Esophagus squamous epithelium (tissue), 4 donors: ENCODE results near the gene SSR1.

GRCh38 chr6:5447476-5448122, 186.3 kb downstream of the FARS2 start:
- PRO-cap = no peak
- RAMPAGE, long total RNA, 4 experiments = no peak in any of the 4 experiments

- PRO-cap = no peak
- RAMPAGE, long total RNA, 4 experiments = no peak in any of the 4 experiments
These were observed 282.8 kb downstream of the NRN1 start for GRCh38 chr6:5723675-5724663.

DNA sequence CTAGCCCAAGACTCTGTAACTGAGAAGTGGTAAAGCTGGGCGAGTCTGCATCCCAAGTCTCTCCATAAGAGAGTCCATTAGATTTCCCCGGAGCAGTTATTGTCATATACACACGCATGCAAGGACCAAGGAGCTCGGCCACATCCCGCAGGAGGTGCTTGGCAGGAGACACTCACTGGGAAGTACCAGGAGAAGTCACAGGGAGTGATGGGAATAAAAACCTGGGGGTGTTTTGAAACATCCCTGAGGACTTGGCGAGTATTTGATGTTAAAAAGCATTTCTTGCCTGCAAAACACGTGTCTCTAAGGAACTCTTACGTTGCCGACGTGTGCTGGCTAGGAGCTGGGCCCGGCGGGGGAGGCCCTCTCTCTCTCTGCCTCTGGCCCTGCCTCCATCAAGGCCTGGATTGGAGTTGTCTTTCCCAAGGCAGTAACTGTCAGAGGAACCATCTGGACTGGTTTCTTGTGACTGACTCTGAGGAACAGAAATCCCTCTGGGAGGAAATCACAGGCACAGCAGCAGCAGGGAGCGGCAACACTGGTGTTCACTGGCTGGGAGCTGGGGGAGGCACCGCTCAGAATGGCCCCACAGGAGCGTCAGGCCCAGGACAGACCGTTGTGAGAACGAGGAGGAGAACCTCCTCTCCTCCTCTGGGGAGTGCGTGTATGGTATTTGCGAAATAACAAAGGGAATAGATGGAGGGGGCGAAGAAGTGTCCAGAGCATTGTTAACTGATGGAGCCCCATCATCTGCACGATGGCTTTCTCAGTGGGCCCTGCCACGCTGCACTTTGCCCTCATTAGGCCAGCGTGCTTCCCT, 244.2 kb downstream of the NRN1 start:
- PRO-cap = no peak
- RAMPAGE, long total RNA, 4 experiments = no peak in any of the 4 experiments

GRCh38 chr6:5764252-5764983, 242.3 kb downstream of the NRN1 start:
- PRO-cap = no peak
- RAMPAGE, long total RNA, 4 experiments = no peak in any of the 4 experiments

- PRO-cap = unidirectional peak, minus-strand start at chr6:5892290; unidirectional peak, minus-strand start at chr6:5892423
- RAMPAGE, long total RNA, 4 experiments = no peak in any of the 4 experiments
These were observed 114.5 kb downstream of the NRN1 start for GRCh38 chr6:5892057-5892796.

DNA sequence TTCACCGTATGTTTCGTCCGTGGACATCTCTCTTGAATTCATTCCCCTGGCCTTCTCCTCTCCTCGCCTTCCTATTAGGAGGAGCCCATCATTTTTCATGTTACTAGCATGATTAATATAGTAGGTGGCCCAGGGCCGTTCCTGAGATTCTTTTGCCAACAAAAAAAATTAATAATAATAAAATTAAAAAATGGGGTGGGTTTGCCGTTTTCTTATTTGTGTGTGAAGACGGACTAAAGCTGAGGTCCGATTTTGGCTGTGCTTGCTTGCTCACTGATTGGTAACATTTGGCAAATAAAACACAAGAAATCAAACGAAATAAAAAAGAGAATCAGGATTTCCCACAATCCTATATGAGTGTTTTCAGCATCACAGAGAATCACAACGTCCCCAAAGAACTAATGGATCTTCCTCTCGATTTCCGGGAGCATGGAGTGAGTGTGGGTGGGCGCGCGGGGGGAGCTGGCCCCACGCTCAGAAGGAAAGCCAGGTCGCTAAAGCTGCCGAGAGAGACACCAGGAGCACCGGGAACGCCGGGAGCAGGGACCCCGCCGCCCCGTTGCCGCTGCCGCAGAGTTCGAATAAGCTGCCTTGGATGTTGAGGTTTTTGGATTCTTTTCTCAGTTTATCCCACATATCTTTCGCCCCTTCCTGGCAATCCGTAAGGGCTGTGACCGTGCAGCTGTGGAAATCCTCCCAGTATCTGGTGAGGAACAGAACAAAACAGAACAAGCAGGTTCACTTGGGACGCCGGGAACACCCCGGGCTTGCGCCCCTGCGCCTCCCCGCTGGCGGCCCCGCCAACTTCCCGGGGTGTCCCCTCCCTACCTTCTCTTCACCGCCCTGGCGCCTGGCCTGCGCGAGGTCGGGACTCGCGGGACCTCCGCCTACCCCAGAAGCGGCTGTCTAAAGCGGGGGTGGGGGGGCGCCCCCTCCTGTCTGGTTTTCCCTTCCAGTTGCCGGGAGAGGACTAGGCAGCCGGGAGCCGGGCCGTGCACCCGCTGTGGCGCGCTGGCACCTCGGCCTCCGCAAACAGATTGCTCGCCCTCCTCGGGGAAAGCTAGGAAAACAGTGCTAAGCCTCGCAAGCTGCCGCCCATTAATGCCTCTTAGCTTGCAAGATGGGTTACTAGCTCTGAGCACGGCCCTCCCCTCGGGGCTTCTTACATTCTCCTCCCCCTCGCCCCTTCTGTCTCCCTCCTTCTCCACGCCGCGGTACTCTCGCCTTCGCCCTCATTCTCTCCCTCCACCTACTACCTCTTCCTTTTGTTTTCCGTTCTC, 7.8 kb downstream of the NRN1 start:
- PRO-cap = bidirectional peak, plus-strand start at position 969 of the sequence, minus-strand start at position 840 of the sequence
- RAMPAGE, long total RNA, 4 experiments = no peak in any of the 4 experiments

- PRO-cap = no peak
- RAMPAGE, long total RNA, 4 experiments = start-site peak on the minus strand in 1 of 4 experiments, at chr6:6190075-6190185 at its widest, 8 reads per replicate
These were observed 130.4 kb downstream of the F13A1 start for GRCh38 chr6:6189824-6190699.

- PRO-cap = no peak
- RAMPAGE, long total RNA, 4 experiments = no peak in any of the 4 experiments
These were observed 75.4 kb upstream of the F13A1 start for GRCh38 chr6:6395896-6396191.

- PRO-cap = no peak
- RAMPAGE, long total RNA, 4 experiments = no peak in any of the 4 experiments
These were observed 69.0 kb downstream of the LY86 start for GRCh38 chr6:6657476-6657903.

DNA sequence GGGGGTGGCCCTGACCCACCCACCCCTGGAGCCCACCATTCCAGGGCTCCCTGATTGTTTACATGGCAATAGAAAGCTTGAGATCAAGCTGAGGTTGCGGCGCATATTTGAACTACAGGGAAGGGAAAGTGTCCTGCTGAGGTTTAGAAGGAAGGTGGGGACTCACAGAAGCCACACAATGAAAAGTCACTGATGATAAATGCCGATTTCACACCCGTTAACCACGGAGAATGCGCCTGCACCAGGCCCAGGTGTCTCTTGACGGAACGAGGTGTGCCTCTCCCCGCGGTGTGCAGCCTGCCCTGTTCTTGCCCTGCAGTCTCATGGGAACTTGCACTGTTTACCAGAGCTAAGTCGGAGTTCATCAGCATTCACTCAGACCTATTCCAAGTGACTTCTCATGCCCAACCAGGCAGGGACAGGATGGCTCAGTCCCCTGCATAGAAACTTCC, 90.3 kb downstream of the LY86 start:
- PRO-cap = no peak
- RAMPAGE, long total RNA, 4 experiments = no peak in any of the 4 experiments

GRCh38 chr6:6724182-6725175, 136.0 kb downstream of the LY86 start:
- PRO-cap = bidirectional peak, plus-strand start at chr6:6724359, minus-strand start at chr6:6724071; bidirectional peak, plus-strand start at chr6:6724422, minus-strand start at chr6:6724419; unidirectional peak, plus-strand start at chr6:6724789; unidirectional peak, plus-strand start at chr6:6724835
- RAMPAGE, long total RNA, 4 experiments = no peak in any of the 4 experiments

DNA sequence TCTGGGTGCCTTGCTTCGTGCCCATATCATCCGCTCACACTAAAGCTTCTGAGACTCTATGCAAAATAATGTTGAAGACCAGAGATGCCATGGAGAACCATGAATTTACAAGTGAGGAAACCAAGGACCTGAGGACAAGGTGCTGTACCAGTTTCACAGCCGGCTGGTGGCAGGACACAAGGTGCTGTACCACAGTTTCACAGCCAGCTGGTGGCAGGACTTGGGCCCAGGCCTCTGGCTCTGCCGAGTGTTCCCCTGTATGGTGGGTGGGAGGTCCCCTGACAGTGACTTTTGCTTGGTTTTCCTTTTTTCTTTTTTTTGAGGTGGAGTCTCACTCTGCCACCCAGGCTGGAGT, 212.4 kb downstream of the LY86 start:
- PRO-cap = no peak
- RAMPAGE, long total RNA, 4 experiments = start-site peak on the minus strand in 1 of 4 experiments, centred at position 228 of the sequence, 6 reads per replicate

- PRO-cap = unidirectional peak, minus-strand start at chr6:7086667
- RAMPAGE, long total RNA, 4 experiments = no peak in any of the 4 experiments
These were observed 21.3 kb upstream of the RREB1 start for GRCh38 chr6:7086501-7086842.

DNA sequence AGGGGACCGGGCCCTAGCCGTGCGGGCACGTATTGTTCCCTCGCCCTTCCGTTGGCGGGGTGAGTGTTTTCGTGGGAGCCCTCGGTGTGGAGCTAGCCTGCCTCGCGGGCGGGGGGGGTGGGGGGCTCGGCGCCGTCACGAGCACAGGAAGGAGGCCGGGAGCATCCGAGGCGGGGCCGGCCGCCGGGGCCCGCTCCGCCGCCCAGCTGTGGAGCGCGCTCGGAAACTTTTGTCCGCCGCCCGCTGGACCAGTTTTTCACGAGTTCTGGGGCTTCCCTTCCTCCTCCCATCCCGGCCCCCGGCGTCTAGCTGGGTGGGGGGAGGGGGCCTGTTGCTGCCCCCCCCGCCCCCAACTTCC, 1.1 kb downstream of the RREB1 start:
- PRO-cap = bidirectional peak, plus-strand start at position 164 of the sequence, minus-strand start at position 88 of the sequence; bidirectional peak, plus-strand start at position 253 of the sequence, minus-strand start at position 260 of the sequence
- RAMPAGE, long total RNA, 4 experiments = no peak in any of the 4 experiments

DNA sequence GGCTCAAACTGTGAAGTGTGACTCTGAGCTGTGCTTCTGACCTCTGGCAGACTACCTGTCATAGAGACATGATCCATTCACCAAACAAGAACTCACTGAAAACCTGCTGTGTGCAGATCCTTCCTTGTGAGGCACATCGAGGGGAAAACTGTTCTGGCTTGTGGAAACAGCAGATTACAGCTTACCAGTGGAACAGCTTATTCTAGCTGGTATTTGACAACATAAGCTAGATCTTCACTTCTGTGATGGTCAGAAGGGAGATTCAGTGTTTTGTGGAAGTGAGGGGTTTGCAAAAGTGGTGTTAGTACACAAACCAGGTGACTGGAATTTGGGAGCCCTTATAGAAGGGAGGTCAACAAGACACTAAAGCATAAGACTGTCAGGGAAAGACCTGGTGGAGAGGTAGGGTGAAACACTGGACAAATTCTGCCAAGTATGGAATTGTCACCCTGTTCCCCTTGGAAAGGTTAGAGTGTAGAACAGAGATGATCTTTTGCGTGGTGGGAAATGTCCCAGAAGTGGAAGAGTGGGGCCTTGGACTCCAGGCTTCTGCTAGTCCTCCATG, 17.2 kb downstream of the RREB1 start:
- PRO-cap = no peak
- RAMPAGE, long total RNA, 4 experiments = no peak in any of the 4 experiments

DNA sequence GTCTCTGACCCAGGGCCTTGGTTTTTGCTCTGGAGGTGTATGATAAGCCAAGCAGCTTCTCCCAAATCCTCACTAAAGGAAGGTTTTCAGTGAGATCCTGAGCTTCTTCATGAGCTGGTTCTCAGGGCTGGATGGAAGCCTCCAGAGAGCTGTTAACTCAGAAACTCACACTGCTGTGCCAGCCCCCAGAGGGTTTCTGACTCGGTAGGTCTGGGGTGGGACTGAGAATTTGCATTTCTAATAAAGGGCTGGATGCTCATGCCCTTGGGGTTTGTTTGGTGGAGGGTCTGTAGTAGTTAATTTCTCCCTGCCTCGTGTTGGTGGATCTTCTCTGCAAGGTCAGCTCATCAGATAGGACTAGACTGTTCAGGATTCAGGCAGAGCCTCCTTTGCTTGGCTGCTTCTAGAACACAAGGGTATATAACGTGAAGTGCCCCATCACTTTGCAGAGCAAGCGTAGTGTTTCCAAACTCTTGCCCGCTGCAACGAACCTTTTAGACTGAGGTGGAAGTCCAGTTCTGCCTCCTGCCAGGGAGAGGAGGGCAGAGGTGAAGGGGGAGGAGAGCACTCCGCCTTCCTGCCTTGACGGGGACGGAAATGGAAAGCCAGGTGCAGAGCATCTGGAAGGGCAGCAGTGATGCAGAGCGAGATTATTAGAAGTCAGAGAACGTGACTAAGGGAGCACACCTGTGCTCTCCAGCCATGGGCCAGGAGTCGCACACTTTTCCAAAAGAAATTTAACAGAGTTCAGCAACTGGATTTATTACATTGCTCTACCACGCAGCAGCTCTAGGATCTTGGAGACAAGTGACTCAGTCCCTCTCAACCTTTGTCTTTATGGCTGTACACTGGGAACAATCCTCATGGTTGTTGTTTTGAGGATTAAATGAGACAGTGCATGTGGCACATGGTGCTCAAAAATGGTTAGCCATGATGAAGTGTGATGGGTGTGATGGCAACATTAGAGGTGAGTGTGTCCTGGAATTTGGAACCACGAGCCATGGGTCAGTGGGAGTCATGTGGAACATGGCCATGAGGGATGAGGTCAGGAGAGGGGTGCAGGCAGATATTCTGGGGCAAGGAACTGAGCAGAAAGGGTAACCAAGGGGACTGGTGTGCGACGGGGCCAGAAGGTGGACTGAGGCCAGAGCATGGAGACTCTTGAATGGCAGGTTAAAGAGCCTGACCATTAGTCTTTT, 63.4 kb downstream of the RREB1 start:
- PRO-cap = no peak
- RAMPAGE, long total RNA, 4 experiments = no peak in any of the 4 experiments

- PRO-cap = bidirectional peak, plus-strand start at chr6:7313385, minus-strand start at chr6:7313155
- RAMPAGE, long total RNA, 4 experiments = start-site peak on the minus strand in 4 of 4 experiments, at chr6:7313140-7313210 at its widest, 713 to 3,048 reads per replicate
These were observed at the start of gene SSR1 for GRCh38 chr6:7312869-7313651. SSR1 (minus strand) TSS chr6:7313199.

DNA sequence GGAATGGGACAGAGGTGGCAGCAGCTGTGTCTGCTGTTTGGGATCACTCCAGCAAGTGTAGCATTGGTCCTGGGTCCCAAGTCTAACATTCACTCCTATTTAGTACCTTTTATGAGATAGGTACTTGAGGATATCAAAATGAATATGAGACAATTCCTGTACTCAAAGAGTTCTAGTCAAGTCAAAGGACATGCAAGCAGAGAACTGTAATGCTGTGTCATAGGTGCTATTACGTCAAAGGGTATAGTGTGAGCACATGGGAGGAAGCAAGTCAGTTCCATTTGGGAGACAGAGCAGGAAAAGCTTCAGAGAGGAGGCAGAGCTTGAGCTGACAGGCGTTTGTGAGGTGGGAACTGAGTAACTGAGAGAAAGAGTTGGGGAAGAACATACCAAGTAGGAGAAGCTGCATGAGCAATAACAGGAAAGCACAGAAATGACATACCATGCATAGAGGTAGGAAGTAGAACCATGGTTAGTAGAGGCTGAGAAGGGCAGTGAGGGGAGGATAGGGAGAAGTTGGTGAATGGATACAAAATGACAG, 15.2 kb upstream of the SSR1 start:
- PRO-cap = unidirectional peak, plus-strand start at position 274 of the sequence
- RAMPAGE, long total RNA, 4 experiments = no peak in any of the 4 experiments

GRCh38 chr6:7566213-7566535, 23.8 kb upstream of the SNRNP48 start:
- PRO-cap = no peak
- RAMPAGE, long total RNA, 4 experiments = no peak in any of the 4 experiments

DNA sequence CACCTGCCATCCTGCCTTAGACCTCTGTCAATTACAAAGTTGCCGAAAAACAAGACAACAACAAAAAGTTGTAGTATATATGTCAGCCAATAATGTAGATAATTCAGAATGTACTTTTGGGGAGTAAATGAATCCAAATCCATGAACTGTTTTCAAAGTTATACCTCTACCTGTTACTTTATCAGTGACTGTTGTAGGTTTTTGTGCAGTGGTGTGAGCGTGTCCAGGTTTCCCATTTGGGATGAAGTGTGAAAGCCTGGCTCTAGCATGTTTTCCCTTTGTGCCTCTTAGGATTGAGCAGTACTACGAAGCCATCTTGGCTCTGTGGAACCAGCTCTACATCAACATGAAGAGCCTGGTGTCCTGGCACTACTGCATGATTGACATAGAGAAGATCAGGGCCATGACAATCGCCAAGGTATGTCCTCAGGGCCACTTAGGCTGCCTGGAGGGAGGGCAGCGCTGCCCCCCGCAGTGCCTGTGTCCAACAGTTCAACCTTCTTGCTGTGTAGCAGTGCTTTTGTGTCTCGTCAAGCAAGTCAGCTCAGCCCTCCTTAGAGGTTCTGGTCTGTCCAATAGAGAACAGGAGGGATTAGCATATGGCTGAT, 19.7 kb upstream of the SNRNP48 start:
- PRO-cap = no peak
- RAMPAGE, long total RNA, 4 experiments = no peak in any of the 4 experiments